Bronchial epithelial cell (primary cell): ENCODE data around the gene FKBP1A.

GRCh38 chr20:300953-301697 is 3.8 kb downstream of the ZCCHC3 start:
- RRBS, 2 experiments: no CpG with 5 or more reads among the region's 6 CpGs

- RRBS, 2 experiments: no CpG with 5 or more reads among the region's 18 CpGs
These were observed 12.3 kb downstream of the ZCCHC3 start for GRCh38 chr20:309512-310221.

GRCh38 chr20:420109-421266 is 12.4 kb downstream of the RBCK1 start:
- RRBS, 2 experiments: 81 to 84% methylated on average over 12 to 14 of the region's 62 CpGs

DNA sequence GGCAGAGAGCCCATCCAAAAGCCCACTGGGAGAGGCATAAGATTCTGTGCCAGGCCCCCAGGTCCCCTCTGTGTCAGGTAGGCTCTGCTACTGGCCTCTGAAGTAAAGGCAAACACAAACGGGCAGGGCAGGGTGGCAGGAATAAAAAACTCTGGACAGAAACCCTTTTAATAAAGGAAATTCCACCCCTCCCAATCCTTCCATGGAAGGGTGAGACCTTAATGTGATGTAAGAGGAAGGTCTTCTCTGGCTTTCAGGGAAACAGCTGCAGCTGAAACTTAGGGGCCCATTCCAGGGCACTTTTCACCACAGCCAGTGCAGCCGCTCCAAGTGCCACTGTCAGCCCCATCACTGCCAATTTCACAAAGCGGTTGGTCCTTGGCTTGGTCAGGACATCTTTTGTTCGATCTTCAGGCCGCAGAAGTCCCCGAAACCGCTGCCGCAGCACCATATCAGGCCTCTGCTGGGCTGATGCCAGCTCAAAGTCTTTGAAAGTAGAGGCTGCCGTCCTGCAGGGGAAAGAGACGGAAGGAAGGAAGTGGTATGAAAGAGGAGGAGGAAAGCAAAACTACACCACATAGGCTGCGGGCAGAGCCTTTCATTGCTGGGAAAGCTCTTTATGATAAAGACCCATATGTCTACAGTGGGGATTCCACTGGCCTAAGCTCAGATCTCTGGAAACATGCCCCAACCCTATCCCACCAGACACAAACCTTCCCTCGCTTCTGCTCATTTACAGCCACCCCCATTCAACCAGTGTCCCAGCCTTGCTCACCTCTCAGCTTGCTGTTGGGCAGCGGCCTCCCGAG is 23.8 kb downstream of the TBC1D20 start:
- RRBS, 2 experiments: no CpG with 5 or more reads among the region's 14 CpGs

GRCh38 chr20:508439-508687 is 35.2 kb downstream of the CSNK2A1 start:
- RRBS, 2 experiments: no CpG with 5 or more reads among the region's 5 CpGs

DNA sequence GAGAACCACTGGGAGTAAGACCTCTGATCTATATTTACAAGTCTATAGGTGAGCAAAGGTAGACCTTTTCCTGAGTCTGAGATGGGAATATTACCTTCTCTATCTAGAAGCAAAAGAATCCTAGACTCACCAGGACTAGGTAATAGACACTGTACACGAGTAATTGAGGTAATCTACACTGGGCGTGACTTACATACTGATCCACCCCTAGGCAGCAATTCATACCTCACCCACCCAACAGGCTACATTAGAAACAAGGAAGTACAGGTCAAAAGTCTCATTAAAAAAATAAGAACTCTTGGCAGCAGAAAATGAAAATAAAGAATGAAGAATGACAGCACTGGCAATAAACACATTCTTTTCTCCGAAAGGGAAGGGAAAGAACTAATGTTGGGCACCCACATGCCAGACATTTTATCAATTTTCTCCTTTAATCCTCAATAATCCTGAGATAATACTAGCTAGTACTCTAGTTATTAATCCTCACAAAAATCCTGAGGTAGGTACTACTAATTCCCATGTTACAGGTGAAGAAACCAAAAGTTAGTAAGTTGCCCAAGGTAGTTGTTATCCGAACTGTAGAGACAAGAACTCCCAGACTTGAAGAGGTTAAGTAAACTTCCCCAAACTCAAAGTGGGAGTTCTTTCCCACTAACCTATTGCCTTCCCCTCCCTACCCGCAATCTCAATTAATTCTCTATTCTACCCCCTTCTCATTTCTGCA is 7.5 kb downstream of the CSNK2A1 start:
- RRBS, 2 experiments: no CpG with 5 or more reads among the region's 5 CpGs

DNA sequence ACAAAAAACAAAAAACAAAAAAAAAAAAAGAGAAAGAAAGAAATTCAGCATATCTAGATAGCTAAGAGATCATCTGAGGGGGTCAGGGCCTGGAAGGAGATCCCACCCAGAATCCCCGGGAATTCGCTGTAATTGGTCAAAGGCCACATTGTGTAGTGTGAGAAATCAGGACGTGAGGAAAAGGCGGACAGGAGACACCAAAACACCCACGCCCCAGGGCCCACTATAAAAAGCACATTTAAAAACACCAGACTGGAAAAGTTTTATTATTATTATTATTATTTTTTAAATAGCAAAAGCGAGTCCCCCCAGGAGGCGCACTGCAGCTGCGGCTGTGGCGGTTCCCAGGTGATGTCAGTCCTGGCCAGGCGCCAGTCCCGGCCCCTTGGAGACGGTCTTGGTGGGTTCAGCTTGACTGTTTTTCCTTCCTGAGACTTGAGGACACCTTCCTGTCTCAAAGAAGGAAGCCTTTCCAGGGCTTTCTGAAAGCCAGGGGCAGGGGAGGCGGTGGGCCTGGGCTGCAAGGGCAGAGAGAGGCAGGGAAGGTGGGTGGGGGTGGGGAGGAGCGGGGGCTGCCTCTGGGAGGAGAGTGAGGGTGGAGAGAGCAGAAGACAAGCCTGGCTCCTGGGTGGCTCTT is 14.6 kb downstream of the TCF15 start:
- RRBS, 2 experiments: no CpG with 5 or more reads among the region's 14 CpGs

GRCh38 chr20:603094-603545 is 7.0 kb downstream of the TCF15 start:
- RRBS, 2 experiments: no CpG with 5 or more reads among the region's 7 CpGs

- RRBS, 2 experiments: no CpG with 5 or more reads among the region's 13 CpGs
These were observed 642 bp downstream of the SRXN1 start for GRCh38 chr20:652302-652813.

- RRBS, 2 experiments: no CpG with 5 or more reads among the region's 6 CpGs
These were observed 6.1 kb downstream of the SCRT2 start for GRCh38 chr20:669508-669859.

- RRBS, 2 experiments: no CpG with 5 or more reads among the region's 8 CpGs
These were observed 10.3 kb downstream of the FAM110A start for GRCh38 chr20:843831-844197.

DNA sequence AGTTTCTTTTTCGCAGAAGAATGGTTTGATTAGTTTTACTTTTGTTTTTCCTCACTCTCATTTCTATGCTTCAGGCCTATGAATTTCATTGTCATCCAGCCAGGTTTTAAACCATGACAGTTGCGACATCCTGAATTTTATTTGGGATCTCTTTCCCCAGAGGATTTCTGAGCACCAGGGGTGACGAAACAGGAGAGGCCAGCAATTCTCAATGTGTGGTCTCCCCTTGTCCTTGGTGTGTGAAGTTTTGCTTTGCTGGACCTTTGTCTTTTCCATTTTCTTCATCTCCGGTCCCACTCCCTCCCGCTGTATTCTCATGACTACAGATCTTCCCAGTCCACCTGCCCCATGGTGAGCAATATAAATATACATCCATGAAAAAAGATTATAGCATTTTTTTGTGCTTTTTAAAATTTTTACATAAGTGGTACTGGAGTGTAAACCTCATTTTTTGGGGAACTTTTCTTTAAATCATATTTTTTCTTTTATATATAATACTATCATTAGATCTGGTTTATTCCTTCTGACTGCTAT is 4.7 kb downstream of the PSMF1 start:
- RRBS, 2 experiments: no CpG with 5 or more reads among the region's 5 CpGs

DNA sequence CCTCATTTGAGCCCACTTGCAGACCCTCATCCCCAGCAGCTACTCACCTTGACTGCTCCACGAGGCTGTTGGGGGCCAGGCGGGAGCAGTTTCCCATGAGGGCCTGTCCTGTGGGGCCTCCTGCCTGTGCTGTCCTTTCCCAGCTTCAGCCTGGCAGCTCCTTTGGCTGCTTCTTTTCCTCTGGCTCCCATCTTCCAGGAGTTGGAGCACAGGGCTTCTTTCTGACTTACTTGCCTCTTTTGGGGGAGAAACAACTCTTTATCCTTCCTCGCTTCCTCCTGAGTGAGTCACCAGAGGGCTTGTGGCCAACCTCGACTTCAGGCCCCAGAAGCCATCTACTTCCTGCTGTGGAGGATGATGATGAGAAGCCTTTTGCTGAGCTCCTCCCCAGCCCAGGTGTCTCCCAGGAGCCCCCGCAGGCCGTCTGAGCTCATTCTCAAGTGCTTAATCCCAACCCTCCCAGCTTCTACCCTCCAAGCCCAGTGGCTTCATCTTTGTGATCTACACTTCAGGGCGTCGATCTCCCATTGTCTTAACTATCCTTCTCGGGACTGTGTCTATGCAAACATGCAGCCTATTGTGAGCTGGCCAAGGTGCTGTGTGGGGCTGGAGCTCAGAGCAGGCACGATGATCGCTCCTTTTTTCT is 28.0 kb downstream of the SDCBP2 start:
- RRBS, 2 experiments: no CpG with 5 or more reads among the region's 11 CpGs

DNA sequence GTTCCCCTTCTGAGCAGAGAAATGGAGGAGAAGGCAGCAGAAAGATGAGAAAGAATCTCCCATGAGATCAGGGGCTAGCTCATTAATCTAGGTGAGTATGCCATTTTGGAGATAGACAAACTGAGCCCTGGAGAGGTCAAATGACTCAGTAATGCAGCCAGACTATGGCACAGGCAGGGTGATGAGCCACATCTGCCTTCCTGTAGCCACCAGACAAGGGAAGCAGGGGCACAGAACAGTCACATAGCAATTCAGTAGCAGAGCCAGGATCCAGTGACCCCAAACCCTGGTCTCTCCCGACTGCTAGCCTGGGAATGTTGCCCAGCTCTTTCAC is 7.2 kb upstream of the SDCBP2 start:
- RRBS, 2 experiments: no CpG with 5 or more reads among the region's 1 CpG

DNA sequence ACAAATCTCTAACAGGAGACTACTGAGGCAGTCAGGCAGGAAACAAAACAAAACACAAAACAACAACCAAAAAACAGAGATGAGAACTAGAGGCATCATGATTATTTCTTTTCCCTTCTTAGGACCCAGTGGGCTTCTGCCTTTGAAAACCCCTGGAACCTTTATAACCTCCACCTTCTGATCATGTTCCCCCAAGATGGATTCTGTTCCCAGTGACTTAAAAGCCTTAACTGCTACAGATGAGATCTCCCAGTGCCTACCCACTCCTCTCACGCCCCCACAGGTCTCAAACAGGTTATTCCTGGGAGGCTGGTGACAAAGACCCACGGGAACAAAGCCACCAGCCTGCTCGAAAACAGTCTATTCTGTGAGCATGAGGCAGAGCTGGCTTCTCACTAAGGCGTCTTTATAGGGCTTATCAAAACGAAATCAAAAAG is 2.4 kb downstream of the FKBP1A start:
- RRBS, 2 experiments: no CpG with 5 or more reads among the region's 5 CpGs

DNA sequence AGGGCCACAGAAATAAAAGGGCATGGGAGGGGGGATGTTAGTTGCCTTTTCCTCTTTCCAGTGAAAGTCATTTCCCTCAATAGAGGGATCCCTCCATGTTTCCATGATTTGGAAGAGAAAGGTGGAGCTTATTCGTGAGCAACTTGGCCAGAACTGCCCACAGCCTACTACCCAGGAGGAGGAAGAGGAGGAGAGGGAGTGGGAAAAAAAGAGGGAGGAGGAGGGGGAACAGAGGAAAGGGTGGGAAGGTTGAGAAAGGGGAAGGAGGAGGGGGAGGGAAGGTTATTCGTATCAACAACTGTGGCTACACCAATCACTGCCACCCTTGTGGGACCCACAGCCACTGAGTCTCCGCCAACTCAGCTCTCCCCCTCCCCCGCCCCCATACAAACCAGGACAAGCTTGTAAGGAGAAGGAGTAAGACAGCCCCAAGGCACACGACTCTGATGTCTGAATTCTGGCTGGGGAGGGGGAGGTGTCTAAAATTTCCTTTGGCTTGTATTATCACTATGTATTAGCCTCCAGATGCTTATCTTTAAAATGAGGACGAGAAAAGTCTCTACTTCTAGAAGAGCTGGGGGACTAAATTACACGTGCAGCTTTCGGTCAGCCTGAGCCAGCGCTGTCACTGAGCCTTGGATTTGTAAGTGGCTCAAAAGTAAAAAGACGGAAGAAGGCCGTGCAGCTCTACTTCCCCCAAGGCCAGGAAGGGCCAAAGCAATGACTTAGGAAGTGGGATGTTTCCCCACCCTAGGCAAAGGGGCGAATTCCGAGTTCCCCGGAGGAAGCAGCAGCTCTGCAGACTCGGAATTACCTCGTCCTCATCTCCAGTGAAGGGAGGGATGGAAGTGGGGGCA is 1.1 kb downstream of the FKBP1A start:
- RRBS, 2 experiments: no CpG with 5 or more reads among the region's 16 CpGs

DNA sequence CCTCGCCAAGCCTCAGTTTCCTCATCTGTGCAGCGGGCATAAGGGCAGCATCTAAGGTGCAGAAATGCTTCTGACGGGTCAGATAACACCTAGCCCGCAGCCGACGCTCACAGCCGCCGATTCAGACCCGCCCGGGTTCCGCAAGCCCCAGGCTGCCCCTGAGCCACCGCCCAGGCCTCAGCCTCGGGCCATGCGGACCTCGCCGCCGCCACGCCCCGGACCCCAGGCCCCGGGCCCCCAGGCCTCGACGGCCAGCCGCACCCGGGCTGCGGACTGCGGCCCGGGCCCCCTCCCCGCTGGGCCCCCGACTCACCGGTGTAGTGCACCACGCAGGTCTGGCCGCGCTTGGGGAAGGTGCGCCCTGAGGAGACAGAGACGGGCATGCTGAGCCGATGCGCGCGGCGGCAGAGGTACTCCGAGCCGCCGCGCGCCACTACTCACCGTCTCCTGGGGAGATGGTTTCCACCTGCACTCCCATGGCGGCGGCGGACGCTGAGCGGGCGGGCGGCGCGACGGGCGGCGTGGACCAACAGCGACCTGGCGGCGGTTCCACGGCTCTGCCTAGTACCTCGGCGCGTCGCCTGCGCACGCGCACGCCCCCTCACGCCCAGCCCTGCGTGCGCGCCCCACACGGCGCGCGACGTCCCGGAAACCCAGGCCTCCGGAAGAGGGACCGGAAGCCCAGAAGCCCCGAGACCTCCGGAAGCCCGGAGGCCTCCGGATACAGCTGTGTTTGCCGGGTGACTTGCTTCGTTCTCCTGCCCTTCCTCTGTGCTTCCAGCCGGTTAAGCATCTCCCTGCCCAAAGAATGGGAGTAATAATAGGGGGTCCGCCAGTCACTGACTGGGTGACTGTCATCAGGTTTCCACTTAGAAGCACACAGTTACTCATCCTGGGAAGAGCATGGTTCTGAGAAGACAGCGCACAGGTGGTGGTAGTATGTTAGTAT is at the start of gene FKBP1A:
FKBP1A (minus strand) TSS at position 534 of the 949 bp plus-strand sequence.
- RRBS, 2 experiments: under 1 to 1% methylated on average over 9 of the region's 91 CpGs

GRCh38 chr20:1427344-1428320 is 34.8 kb upstream of the FKBP1A start:
- RRBS, 2 experiments: no CpG with 5 or more reads among the region's 4 CpGs

DNA sequence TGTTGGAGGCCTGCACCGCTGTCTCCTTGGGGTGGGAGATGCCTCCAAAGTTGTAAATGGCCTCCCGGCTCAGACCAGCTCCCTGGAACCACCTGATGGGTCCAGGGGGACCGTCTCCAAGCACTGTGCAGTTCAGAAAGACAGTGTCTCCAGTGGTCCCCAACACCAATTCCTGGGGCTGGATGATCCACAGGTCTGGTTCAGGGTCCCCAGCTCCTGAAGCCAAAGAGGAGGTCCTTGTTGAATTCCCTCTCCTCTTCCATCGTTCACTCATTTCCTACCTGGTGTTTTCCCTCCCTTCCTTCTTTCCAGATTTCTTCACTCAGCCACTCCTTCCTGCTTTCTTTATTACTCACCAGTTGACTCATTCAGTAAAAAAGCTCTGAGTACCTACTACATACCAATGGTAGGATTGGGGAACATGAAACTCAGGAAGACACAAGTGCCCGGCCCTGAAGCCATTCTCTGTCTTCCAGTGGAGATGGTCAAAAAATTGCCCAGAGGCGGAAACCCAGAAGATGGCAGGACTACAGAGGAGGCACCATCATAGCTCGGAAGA is 11.8 kb upstream of the NSFL1C start:
- RRBS, 2 experiments: no CpG with 5 or more reads among the region's 7 CpGs